T-cell (primary cell): ENCODE data around the genes PPFIA2, ALX1, MGAT4C and GALNT4.

GRCh38 chr12:79672263-79672994 is 18.3 kb downstream of the PAWR start:
- PRO-cap, 7 experiments = no peak in any of the 7 experiments

DNA sequence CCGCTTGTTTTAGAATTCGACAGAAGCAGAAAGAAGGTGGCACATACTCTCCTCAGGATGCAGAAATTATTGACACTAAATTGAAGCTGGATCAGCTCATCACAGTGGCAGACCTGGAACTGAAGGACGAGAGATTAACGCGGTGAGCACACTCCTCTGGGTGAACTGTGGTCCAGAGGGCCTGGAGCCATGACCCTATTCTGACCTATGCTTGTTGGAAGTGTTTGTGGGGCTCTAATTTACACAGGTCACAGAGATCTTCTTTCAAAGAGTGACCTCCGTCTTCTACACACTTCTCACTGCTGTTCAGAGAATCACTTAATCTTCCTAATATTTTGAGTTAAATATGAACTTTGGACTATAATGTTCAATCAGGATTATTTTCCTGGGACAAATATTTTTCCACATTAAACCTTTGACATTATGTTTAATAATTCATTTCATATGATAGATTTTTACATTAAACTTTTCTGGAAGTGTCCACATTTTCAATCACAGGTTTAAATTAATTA is 72.4 kb upstream of the MYF6 start:
- PRO-cap, 7 experiments = no peak in any of the 7 experiments

DNA sequence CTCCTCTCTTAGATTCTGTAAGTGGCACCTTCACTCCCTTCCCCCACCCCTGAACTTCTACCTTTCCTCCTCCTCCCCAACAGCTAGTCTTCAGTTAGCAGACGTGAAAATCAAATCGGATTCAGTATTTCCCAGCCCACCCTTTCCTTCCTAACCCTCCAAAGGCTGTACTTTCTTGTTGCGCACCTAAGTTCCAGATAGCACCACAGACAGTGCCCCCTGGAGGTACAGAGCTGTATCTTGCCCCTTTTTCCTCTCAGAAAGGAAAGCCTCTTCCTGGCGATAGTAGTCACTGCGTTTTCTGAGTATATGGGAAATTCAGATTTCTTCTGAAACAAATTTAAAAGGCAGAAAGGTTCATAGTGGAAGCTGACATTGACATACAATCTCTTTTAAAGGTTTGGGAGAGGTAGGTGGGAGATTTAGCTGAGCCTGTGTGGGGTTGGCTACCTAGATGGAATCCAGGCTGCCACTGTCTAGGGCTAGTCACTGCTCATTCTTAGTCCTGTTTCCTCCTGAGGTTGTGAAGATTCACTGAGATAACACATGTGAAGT is 3.0 kb downstream of the MYF6 start:
- PRO-cap, 7 experiments = no peak in any of the 7 experiments

DNA sequence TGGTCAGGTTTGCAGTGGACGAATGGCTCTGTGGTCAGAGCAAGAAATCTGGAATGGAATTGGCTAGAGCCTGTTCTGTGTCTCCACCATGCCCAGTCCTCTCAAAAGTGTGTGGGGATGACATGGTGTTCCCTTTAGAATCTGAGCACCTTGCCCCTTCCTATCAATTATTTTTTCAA is 1.4 kb downstream of the ACSS3 start:
- PRO-cap, 7 experiments = no peak in any of the 7 experiments

DNA sequence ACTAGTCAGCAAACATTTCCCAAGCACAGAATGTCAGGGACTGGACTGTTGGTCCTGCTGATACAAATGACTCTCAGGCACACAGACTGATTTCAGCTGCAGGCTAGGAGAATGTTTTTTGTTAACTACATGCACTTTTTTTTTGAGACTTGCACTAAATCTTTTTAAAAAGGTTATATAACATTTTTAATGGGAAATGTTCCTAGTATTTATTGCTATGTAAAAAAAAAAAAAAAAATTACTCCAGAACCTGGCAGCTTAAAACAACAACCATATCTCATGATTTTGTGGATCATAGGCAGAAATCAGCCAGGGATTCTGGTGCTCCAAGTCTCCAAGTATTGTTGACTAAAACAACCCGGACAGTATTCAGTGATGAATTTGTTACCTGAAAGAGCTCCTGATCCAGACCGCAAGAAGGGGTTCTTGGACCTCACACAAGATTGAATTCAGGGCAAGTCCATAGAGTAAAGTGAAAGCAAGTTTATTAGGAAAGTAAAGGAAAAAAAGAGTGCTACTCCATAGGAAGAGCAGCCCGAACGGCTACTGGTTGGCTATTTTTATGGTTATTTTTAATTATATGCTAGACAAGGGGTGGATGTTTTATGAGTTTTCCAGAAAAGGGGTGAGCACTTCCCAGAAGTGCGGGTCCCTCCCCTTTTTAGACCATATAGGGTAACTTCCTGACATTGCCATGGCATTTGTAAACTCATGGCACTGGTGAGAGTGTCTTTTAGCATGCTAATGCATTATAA is 131.5 kb downstream of the ACSS3 start:
- PRO-cap, 7 experiments = no peak in any of the 7 experiments

- PRO-cap, 7 experiments = no peak in any of the 7 experiments
These were observed at the start of gene PPFIA2 for GRCh38 chr12:81759024-81759840. Gene PPFIA2, minus strand, starts transcription at chr12:81759350.

GRCh38 chr12:82357710-82358056 is 504 bp downstream of the CCDC59 start:
- PRO-cap, 7 experiments = no peak in any of the 7 experiments

- PRO-cap, 7 experiments = no peak in any of the 7 experiments
These were observed 222.9 kb downstream of the SLC6A15 start for GRCh38 chr12:84689479-84690240.

- PRO-cap, 7 experiments = no peak in any of the 7 experiments
These were observed at the start of gene ALX1 for GRCh38 chr12:85279631-85280340. Gene ALX1, plus strand, starts transcription at chr12:85280220.

DNA sequence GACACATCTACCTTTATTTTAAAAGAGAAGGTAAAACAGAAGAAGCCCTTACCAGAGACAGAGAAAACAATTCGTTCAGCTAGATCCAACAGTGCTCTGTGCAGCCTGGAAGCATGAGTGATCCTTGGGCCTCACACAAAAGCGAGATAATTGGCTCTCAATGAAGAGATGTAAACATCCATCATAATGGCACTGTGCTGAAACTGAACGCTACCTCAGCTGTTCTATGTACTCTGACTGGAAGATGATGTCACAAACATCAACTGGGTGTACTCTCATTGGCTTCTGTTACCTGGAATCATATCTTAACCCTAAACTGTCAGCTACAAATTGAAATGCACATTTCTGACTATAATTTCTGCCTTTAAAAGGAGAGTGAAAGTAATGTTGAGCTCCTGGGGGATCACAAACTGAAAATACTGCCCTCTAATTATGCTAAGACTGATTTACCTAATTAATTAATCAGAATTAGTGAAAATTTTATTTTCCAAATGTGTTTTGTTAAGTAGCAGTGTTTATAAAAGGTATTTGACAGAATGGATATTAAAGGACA is at the start of gene MGAT4C:
Gene MGAT4C, minus strand, starts transcription at position 205 of the 553 bp plus-strand sequence.
- PRO-cap, 7 experiments = no peak in any of the 7 experiments

- PRO-cap, 7 experiments = no peak in any of the 7 experiments
These were observed 208.3 kb downstream of the C12orf50 start for GRCh38 chr12:87820723-87821387.

DNA sequence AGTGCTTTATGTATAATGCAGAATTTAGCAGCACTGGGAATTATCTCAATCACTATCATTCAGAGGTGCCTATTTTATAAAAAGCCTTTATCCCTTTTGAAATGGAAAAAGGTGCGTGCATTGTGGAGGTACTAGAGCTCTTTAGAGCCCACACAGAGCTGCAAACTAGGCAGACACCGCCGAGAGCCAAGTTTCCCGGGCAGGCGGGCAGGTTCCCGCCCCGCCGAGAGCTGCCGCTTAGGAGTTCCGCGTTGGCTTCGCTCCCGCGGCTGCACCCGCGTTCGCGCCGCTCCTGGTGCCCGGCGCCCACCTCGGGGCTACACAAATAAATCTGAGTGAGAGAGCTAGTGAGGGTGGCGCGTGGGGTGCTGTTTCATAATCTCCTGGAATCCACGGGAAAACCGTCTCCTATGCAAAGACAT is 753 bp downstream of the KITLG start:
- PRO-cap, 7 experiments = no peak in any of the 7 experiments

DNA sequence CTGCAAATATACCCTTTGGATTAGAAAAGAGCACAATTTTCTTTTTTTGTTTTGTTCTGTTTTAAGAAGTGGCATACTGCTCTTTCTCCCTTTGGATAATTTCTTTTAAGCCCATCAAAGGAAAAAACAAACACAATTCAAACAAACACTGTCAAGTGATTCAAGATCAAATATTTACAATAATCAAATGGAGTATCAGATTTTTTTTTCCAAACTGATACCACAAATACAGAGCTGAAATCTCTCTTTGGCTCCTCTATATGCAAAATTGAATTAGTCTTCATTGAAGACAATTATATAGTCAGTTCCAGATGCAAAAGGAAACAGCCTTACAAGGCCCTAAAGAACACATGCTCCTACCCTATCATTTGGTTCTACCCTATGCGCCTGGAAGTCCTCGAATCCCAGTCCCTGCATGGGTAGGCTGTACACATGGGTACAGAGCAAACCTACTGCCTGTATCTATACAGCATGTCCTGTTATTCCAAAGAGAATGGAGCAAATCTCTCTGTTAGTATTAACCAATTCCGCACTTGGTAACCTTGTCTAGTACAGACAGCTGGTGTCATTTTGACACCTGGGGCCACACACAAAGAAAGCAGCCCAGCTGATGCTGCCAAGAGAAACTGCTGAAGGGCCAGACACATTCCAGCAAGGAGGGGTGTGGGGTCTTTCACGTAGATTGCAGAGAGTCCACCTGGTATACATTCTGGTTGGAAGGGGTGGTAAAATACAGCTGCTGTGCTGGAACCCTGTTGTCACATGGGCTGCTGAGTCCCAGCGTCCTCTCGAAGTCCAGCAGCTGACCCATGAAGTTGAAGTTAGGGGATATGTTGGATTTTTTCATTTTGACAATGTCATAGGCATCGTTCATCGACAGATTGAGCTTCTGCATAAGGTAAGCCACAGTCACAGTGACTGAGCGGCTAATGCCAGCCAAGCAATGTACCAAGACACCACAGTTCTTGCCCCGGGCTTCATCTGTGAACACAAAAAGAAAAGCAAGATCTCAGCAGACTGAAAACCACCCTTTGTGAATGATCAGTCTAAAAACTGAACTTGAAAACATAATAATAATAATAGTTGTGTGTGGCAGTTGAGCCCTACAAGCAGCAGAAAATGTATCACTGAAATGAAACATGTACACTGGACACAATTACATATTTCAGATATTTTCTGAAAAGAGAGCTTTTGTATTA is 3.3 kb downstream of the DUSP6 start:
- PRO-cap, 7 experiments = no peak in any of the 7 experiments

DNA sequence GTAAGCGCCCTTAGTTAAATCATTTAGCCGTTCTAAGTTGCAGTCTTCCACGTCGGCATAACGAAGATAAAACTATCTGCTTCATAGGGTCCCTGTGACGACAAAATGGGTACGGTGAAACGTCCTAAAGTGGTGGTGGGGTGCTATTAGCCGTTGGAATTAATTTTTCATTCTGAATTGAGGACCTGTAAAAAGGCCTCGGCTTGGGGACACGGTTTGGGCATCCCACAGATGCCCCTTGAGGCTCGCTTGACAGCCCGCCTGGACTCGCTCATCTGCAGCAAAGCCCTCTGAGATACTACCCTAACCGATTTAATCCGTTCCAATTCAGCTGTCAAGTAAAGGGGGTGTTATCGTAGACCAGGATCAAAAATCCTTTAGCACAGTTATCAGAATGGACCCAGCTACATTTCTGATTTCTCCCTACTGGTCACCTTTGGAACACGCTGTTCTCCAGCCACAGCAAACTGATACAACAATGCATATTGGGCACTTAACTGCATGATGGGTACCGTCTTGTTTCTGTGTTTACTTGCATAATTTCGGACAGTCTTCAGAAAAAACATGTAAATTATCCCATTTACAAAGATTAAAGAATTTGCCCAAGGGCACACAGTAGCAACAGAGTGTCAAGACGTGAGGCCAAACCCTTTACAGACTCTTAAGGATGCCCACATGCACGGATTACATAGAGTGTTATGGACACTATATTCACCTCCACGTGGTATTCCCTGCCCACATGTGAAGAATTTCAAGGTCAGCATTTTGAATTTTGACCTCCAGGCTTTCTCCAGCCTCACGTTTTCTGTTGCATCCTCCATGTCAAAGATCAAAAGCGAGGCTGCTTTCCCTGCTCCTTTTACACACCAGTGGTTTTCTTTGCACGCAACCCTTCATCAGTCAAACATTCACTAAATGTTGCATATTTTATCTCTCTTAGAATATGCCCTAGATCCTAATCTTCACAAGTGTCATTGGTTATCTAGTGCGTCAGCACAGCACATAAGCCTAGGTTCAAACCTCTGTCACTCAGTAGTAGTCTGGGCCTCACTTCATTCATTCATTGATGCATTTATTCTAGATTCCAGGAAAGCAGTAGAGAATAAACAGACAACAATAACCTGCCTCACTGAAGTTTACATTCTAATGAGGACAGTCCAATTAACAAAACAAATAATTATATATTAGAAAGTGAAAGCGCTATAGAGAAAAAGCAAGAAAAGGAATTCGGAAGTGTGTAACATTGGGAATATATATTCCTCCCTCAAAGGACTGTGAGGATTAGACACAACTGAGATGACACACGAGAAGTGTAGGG is 3.2 kb upstream of the DUSP6 start:
- PRO-cap, 7 experiments = no peak in any of the 7 experiments

- PRO-cap, 7 experiments = no peak in any of the 7 experiments
These were observed 30.7 kb upstream of the DUSP6 start for GRCh38 chr12:89382971-89383407.

DNA sequence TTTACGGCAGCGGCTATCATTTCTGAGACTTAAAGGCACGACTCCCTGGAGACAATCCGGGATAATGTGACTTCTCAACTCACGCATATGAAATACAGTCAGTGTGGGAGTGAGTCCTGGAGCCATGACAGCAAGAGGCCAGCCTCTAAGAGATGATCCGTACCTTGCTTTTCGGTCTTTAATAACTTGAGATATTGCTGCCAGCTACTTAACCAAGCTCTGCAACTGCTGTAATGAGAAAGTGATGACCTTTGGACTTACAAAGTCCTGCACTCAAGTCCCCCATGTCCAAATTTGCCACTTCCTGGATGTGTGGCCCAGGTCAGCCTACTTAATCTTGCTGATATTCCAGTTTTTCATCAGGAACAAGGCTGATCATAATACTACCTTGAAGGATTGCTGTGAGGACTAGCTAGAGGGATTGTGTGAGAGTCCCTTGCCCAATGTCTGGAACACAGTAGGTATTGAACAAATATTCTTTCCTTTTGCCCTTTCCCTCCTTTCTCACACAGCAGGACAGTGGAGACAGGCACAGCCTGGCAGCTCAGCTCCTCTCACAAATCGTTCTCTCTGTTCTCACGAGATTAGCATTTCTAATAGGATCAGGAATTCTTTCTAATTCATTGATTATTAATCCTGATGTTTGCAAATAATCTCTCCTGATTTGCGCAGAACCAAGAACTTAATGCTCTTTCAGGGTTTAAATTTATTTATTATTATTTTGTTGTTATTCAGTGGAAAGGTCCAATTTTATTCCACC is 33.9 kb upstream of the DUSP6 start:
- PRO-cap, 7 experiments = no peak in any of the 7 experiments

GRCh38 chr12:89438799-89439478 is 85.7 kb downstream of the GALNT4 start:
- PRO-cap, 7 experiments = no peak in any of the 7 experiments

GRCh38 chr12:89524353-89525064 is at the start of gene GALNT4:
Gene GALNT4, minus strand, starts transcription at chr12:89524796.
- PRO-cap, 7 experiments = peak in 7 of 7 experiments; most common plus-strand start chr12:89524869 (in 7); most common minus-strand start chr12:89524559 (in 4)

DNA sequence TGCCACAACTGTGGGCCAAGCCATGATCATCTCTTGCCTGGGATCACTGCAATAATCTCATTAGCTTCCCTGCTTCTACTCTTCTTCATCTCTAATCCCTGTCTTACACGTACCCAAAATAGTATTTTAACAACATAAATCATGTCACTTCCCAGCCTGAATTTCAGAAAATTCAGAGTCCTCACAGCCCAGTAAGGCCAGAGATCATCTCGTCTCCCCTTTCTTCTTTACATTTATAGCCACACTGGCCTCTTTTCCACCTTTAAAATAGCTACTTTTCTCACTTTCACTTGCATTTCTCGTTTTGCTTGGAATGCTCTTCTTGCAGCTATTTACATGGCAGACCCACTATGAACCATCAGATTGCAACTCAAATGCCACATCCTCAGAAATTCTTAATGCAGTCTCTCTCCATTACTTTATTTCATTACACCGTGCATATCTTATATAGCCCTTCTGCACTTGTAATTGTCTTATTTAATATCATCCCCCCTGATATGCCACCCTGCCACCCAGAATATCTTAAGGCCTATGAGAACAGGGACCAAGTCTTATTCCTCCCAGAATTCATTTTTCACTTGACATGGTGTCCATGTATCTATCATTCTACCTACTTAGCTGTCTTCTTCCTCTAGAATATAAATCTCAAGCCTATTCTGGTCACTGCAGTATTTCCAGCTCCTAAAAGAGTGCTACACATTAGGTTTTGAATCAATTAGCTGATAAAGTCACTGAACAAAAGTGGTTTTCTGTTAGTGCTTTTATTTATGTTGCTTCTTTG is 89.2 kb upstream of the POC1B start:
- PRO-cap, 7 experiments = no peak in any of the 7 experiments

- PRO-cap, 7 experiments = peak in 7 of 7 experiments; most common plus-strand start chr12:89709790 (in 6); most common minus-strand start chr12:89709316 (in 4)
These were observed 730 bp upstream of the ATP2B1 start for GRCh38 chr12:89709247-89709888.